ENCODE results near the genes PLA2G4E and STRC.

DNA sequence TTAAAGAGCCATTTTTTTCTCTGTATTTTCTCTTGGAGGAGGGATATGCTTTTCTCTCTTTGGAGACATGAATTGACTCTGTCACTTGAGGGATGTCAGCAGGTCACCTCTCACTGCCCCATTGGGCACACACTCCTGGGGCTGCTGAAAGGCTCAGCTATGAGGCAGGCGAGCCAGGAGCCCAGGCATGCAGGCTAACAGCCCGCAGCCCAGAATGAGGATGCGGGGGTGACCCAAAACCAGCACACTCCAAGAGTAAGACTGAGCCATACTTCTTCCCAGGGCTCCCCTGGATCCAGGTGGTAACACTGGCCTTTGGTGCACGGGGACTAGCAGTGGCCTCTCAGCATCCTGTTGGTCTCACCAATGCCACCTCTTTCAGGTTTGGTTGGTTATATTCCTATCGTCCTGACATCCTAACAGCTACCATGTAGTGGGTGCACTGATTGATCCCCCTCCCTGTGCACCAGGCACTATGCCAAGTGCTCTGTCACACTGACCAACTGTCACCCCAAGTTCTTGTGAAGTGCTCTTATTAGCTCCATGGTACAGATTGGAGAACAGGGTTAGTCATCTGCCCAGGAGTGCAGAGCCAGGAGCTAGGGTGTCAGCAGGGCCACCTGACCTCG lies 24.7 kb upstream of the SPTBN5 start:
- PRO-cap, result no peak
- RAMPAGE, long total RNA, 5 experiments, result no peak in any of the 5 experiments
- RRBS, result no CpG with 5 or more reads among the region's 6 CpGs

GRCh38 chr15:42020737-42021420 lies at the start of gene PLA2G4E:
PLA2G4E (minus strand) TSS chr15:42021042.
- PRO-cap, result no peak
- RAMPAGE, long total RNA, 5 experiments, result no peak in any of the 5 experiments
- RRBS, result no CpG with 5 or more reads among the region's 6 CpGs

- PRO-cap, result unidirectional peak, minus-strand start at chr15:42057182; bidirectional peak, plus-strand start at chr15:42057638, minus-strand start at chr15:42057518
- RAMPAGE, long total RNA, 5 experiments, result no peak in any of the 5 experiments
- RRBS, result 3% methylated on average over 13 of the region's 44 CpGs
Measured at GRCh38 chr15:42056776-42057916, 36.3 kb upstream of the PLA2G4E start.

DNA sequence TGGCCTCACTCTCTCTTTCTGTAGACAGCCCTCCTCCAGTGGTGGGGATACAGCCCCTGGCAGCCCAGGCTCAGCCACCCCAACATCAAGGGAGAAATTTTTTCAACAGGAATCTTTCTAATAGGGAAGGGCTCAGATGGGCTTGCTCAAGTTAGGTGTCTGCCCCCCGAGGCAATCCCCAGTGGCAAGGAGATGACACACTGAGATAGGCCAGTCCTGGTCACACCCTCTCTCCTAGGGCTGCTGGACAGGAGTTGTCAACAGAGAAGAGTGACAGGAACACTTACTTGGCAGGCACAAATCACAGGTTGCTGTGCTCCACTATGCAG lies 36.5 kb downstream of the PLA2G4D start:
- PRO-cap, result no peak
- RAMPAGE, long total RNA, 5 experiments, result no peak in any of the 5 experiments
- RRBS, result no CpG with 5 or more reads among the region's 1 CpG

GRCh38 chr15:42060532-42061222 lies 33.7 kb downstream of the PLA2G4D start:
- PRO-cap, result no peak
- RAMPAGE, long total RNA, 5 experiments, result no peak in any of the 5 experiments
- RRBS, result no CpG with 5 or more reads among the region's 7 CpGs

GRCh38 chr15:42157587-42158500 lies 1.4 kb upstream of the PLA2G4F start:
- PRO-cap, result no peak
- RAMPAGE, long total RNA, 5 experiments, result no peak in any of the 5 experiments
- RRBS, result no CpG with 5 or more reads among the region's 12 CpGs

- PRO-cap, result bidirectional peak, plus-strand start at chr15:42273962, minus-strand start at chr15:42273944; bidirectional peak, plus-strand start at chr15:42274200, minus-strand start at chr15:42274134
- RAMPAGE, long total RNA, 5 experiments, result start-site peak on the plus strand in 5 of 5 experiments, at chr15:42274190-42274473 at its widest, 8 to 194 reads per replicate
- RRBS, result no CpG with 5 or more reads among the region's 32 CpGs
Measured at GRCh38 chr15:42273772-42274637, 772 bp upstream of the TMEM87A start.

DNA sequence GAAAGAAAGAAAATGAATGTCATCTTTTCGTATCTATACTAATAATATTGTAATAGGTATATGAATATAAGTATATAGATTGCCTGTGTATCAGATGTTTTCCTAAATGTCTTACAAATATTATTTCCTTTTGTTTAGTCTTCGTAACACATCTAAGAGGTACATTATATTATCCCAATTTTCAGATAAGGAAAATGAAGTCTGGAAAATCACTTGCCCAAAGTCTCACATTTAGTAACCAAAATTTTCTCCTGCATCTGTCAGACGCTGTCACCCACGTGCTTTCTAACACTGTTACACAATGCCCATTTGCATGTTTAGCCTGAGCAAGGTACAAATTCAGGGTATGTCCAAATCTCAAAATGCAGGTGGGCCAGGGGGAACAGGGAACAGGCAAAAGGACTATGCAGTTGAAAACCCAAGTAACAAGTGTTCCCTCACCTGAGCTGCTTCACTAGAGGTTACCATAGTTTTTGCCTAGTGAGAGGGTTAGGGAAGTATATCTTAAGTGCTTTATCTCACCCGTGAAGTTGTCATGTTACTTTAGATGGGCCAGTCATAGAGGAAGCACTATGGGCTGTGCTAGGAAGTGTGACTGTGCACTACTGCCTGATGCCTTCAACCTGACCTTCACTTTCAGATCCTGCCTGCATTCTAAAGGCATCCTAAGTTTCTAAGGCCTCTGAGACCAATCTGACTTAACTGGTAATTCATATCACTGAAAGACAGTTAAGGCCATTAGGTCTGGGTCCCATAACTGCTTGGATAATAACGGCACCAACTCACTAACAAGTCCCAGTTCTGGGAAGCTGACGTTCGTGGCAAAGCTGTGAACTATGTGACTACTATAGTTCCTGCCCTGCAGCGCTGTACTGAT lies 6.0 kb upstream of the TMEM87A start:
- PRO-cap, result no peak
- RAMPAGE, long total RNA, 5 experiments, result no peak in any of the 5 experiments
- RRBS, result no CpG with 5 or more reads among the region's 9 CpGs

GRCh38 chr15:42401987-42403141 lies 43.1 kb downstream of the CAPN3 start:
- PRO-cap, result no peak
- RAMPAGE, long total RNA, 5 experiments, result start-site peak on the plus strand in 2 of 5 experiments, at chr15:42402197-42402965 at its widest, 7 to 11 reads per replicate
- RRBS, result no CpG with 5 or more reads among the region's 29 CpGs

DNA sequence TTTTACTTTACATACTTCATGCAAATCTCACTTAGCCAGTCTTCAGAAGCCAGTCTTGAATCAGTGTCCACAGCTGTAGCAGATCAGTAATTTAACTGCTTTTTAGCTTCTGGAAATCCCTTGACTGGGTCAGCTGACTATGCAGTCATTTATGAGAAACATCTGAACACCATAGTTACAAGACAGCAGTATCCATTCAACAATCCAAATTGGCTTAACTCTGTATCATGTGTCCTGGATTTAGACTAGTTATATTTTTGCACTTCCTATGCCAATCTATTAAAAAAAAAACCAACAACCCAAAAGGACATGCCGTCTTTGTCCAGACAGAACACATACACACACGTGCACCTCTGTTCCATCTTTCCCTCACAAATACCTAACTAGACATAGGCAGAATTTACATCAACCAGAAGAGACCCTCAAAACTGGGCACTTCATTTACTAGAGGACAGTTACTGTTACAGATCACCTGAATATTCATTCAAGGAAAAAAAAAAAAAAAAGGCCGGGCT lies 33.0 kb downstream of the ZNF106 start:
- PRO-cap, result unidirectional peak, minus-strand start at position 88 of the sequence
- RAMPAGE, long total RNA, 5 experiments, result no peak in any of the 5 experiments
- RRBS, result no CpG with 5 or more reads among the region's 3 CpGs

- PRO-cap, result no peak
- RAMPAGE, long total RNA, 5 experiments, result start-site peak on the plus strand in 2 of 5 experiments, at chr15:42720146-42720580 at its widest, 6 to 9 reads per replicate
- RRBS, result no CpG with 5 or more reads among the region's 9 CpGs
Measured at GRCh38 chr15:42719736-42720495, 17.0 kb downstream of the CDAN1 start.

DNA sequence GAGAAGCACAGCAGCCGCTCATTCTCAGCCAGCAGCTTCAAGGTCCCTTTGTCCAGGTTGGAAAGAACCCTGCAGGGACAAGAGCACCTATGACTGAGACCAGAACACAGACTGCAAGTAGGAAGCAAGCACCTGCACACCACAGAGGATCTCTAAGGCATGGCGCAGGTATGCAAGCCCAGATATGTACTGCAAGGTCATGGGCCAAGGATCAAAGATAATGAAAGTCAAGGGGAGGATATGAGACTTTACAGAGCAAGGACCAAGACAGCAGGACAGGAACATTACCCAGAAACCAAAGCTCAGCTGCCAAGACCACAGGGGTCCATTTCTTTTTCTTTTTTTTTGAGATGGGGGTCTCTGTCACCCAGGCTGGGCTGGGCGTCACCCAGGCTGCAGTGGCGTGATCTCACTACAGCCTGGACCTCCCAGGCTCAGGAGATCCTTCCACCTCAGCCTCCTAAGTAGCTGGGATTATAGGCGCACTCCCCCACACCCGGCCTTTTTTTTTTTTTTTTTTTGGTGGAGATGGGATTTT lies 2.6 kb downstream of the CDAN1 start:
- PRO-cap, result no peak
- RAMPAGE, long total RNA, 5 experiments, result no peak in any of the 5 experiments
- RRBS, result no CpG with 5 or more reads among the region's 6 CpGs

DNA sequence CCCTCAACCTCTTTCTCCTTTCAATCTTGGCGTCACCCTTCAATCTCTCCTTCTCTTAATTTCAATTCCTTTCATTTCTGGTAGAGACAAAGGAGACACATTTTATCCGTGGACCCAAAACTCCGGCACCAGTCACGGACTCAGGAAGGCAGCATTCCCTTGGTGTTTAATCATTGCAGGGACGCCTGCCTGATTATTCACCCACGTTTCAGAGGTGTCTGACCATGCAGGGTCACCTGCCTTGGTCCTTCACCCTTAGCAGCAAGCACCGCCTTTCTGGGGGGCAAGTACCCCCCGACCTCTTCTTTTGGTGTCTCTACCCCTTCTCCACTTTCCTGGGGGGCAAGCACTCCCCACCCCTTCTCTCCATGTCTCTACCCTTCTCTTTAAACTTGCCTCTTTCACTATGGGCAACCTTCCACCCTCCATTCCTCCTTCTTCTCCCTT lies 35.2 kb downstream of the TTBK2 start:
- PRO-cap, result no peak
- RAMPAGE, long total RNA, 5 experiments, result no peak in any of the 5 experiments
- RRBS, result no CpG with 5 or more reads among the region's 8 CpGs

- PRO-cap, result no peak
- RAMPAGE, long total RNA, 5 experiments, result no peak in any of the 5 experiments
- RRBS, result no CpG with 5 or more reads among the region's 14 CpGs
Measured at GRCh38 chr15:42919616-42920118, 911 bp downstream of the TTBK2 start.

DNA sequence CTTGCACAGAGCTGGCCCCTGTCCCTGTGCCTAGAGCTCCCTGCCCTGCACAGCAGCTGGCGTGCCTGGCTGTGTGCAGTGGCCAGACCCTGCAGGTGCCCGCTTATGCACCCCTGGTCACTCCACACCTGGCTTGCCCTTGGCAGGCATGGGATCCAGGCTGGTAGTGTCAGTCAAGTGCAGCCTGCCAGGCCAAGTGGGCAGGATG lies 88.6 kb upstream of the TTBK2 start:
- PRO-cap, result no peak
- RAMPAGE, long total RNA, 5 experiments, result no peak in any of the 5 experiments
- RRBS, result no CpG with 5 or more reads among the region's 2 CpGs

GRCh38 chr15:43292627-43293181 lies 9.4 kb downstream of the TGM7 start:
- PRO-cap, result no peak
- RAMPAGE, long total RNA, 5 experiments, result no peak in any of the 5 experiments
- RRBS, result no CpG with 5 or more reads among the region's 10 CpGs

DNA sequence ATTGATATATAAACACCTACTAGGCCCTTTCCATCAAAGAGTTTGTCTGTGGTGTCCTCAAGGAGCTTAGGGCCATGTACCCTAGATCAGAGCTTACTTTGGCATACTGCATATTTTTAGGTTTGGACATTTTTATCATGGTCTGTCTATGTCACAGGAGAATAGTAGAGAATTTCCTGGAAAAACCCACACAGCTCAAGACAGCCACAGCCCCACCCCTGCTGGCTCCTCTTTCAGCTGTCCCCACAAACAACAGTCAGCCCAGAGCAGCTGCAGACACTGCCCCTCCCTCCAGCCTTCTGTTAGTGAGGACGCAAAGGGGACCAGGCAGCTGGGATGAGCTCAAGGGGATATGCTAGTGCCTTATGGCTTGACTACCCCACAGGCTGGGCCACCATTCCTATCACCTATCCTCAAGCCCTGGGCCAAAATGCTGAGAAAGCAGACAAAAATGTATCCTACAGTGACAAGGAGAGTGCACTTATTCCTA lies 3.2 kb upstream of the MAP1A start:
- PRO-cap, result no peak
- RAMPAGE, long total RNA, 5 experiments, result no peak in any of the 5 experiments
- RRBS, result no CpG with 5 or more reads among the region's 1 CpG

DNA sequence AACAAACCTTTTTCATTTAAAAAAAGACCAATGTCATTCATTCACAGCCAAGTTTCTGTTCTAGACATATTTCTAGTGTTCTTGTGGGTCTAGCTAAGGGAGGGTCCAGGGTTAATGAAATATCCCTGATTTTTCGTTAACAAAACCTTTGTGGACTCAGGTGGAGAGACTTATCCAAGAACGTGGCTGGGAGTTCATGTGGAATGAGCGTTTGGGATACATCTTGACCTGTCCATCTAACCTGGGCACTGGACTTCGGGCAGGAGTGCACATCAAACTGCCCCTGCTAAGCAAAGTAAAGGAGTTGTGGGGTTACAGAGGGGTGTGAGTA lies 4.2 kb downstream of the CKMT1B start:
- PRO-cap, result no peak
- RAMPAGE, long total RNA, 5 experiments, result start-site peak on the plus strand in 2 of 5 experiments, centred at positions 154 to 160 of the sequence, 8 to 12 reads per replicate
- RRBS, result no CpG with 5 or more reads among the region's 4 CpGs

DNA sequence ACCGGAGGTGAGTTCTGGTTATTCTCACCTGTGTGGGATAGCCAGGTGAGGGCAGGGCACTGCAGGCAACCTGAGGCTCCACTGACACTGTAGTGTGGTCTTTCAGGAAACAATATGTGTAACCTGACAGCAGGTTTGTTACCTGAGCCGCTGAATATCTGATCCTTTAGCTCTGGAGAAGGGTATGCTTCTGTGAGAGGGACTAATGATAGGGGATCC lies at the start of gene STRC:
Gene STRC (minus strand): TSS at position 58 of the 219 bp plus-strand sequence.
- PRO-cap, result no peak
- RAMPAGE, long total RNA, 5 experiments, result no peak in any of the 5 experiments
- RRBS, result no CpG with 5 or more reads among the region's 2 CpGs

- PRO-cap, result no peak
- RAMPAGE, long total RNA, 5 experiments, result start-site peak on the minus strand in 1 of 5 experiments, at chr15:43633363-43633692 at its widest, 13 reads per replicate
- RRBS, result no CpG with 5 or more reads among the region's 16 CpGs
Measured at GRCh38 chr15:43633144-43634030, 14.8 kb upstream of the STRC start.